A375 (cell line): ENCODE measurements around the genes YIPF4 and QPCT.

- RAMPAGE, long total RNA: no peak
These were observed at the start of gene YIPF4 for GRCh38 chr2:32277489-32278817. Gene YIPF4 (plus strand): TSS chr2:32277904.

- RAMPAGE, long total RNA: no peak
These were observed 128.2 kb upstream of the TTC27 start for GRCh38 chr2:32499702-32500036.

- RAMPAGE, long total RNA: no peak
These were observed 8.8 kb upstream of the LTBP1 start for GRCh38 chr2:32937947-32938375.

- RAMPAGE, long total RNA: no peak
These were observed 131.0 kb downstream of the LTBP1 start for GRCh38 chr2:33077685-33078310.

- RAMPAGE, long total RNA: no peak
These were observed 1.0 kb downstream of the RASGRP3 start for GRCh38 chr2:33477283-33478095.

DNA sequence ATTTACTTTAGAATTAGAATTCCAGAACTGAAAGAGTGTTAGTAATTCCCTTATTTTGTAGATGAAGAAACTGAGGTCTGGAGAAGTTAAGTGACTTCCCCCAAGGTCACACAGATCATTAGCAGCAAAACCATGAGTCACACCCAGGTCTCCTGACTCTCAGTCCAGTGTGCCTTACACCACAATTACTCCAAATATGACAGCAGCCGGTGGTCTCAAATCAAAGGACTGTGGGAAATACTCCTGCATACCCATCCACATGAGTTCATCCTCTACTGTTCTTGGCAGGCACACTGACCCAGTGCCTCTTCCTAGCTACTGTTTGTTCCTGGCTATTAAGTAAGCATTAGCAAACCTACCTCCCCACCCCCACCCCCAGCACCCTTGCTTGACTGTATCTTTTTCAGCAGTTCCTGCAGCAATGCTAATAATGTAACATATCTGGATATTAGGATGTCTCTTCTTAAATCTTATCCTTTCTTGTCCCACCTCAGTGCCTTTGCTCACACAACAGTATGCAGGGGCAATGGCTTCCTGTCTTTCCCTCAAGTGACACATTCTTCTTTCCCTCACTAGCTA, 46.3 kb downstream of the FAM98A start:
- RAMPAGE, long total RNA: no peak

DNA sequence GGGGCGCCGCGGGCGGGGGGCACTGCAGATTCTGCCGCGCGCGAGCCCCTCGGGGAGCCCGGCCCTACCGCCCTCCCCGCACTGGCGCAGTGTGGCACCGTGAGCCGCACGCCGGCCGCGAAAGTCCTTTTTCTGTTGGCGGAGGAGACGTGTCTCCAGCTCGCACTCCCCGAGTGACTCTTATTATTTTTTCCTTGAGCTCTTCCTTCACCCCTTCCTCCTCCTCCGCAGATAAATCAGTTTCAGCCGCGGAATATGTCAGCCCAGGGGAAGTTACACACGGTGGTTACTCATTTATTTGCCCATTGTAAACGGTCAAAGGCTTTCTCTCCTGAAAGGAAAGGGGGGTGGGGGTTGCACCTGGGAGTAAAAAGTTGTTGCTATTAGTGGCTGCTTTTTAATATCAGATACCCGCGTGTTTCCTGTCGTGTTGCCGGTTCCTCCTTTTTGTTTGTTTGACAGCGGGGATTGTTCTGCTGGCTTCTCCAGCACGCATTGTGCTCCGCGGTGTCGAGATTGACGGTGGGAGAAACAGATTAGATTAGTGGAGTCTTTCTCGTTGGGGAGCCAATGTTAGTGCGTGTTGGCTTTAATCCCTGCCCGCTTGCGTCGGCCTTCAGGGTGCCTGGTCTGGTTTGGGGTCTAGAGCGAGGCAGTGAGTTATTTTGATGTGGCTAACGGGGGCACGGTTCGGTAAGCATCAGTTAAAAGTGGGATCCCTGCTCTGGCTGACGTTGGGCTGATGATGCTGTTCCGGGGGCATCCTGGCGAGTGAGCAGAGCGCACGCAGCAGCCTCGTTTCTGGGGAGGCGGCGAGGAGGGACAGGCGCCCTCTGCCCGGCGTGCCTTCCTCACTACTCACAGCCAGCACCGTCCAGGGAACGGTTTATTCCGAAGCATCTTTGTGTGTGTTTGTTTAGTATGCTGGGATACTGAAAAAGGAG, 1.6 kb downstream of the CRIM1 start:
- RAMPAGE, long total RNA: no peak

GRCh38 chr2:36402908-36404054, 47.7 kb downstream of the CRIM1 start:
- RAMPAGE, long total RNA: no peak

DNA sequence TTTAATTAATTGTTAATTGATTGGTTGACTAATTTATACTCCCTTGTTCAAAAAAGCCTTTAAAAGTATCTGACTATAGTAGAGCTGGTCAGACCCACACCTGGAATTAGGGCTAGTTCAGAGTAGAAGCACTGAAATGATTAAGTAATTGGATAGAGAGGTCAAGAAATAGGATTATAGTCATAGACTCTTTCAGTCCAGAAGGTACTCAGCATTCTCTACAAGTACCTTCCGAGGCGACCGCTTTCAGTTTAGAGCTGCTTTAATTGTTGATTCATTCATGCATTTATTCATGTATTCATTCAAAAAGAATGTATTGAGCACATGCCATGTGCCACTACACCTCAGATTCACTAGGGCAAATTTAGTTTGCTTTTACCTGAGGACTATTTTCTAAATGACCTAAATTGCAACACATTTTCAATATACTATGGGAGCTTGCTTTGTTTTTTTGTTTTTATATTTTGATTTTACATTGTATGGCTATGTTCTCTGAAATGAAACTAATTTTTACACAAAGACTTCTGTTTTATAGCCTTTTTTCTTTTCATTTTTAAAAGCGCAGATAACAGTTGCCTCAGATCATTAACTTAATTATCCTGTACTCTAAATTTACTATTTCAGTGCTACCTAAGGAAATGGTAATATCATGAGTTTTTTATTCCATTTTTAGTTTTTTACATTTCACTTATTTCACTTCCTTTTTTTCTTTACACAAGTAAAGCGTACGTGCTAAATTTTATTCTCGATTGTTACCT, 48.8 kb downstream of the CRIM1 start:
- RAMPAGE, long total RNA: no peak

DNA sequence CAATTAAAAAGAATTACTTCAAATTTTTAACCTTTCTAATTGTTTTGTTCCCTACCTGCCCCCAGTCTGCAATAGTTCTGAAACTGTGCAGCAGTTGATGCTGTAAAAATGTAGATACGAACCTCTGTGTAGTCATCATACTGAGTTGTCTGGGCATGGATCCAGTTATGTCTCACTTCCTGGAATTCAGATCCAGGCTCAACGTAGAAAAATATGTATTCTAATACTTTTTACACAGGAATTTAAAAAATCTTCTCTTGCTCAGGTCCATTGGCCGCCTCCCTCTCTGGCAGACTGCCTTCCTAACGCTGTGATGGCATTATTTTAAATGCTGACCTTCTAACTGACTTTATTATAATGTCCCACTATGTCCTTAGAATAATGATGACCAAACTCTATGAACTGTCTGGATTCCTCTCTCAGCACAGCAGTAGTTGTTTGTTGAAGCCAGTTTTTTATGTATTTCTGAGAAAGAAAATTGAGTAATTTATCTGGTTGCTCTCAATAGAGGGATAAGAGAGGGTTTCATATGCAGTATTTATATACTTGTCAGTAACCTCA, 119.6 kb downstream of the FEZ2 start:
- RAMPAGE, long total RNA: no peak

GRCh38 chr2:36564921-36565712, 32.9 kb downstream of the FEZ2 start:
- RAMPAGE, long total RNA: no peak

GRCh38 chr2:36590735-36591242, 7.2 kb downstream of the FEZ2 start:
- RAMPAGE, long total RNA: no peak

DNA sequence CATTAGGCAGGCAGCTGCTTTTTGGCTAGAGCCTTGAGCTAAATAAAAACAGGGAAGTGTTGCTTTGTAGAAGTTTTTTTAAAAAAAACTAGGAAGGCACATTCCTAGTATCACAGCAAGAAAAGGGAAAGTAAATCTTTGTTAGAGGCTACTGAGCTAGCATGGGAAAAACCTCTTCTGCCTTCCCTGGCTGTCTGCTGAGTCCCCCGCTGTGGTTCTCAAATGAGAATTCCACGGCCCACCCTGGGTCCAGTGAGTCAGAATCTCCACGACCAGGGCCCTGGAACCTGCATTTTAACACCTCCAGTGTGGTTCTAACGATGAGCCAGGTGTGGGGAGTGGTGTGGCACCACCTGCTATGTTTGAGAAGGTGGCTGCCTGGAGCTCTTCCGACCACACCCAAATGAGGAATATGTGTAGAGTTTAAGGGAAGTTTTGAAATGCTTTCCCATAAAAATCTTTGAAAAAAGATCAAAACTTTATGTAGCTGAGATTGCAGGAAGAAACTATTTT, 66.5 kb downstream of the VIT start:
- RAMPAGE, long total RNA: no peak

DNA sequence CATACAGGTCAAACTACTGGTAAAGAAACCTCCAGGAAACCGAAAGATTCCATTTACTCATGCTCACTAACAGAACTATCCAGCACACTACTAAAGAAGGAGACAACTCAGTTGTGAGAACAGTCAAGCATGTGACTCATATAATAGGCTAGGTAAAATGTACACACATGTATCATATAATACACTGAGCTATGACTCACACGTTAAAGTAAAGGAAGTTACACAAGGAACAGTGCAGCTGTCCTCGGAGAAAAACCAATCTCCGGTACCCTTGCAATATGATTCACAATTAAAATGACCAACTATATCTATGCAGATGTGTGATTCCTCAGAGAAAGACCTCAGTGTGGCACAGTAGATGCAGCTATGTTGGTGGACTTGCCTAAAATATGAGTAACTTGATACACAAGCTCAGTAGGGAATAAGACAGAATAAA, 76.5 kb downstream of the STRN start:
- RAMPAGE, long total RNA: no peak

- RAMPAGE, long total RNA: no peak
These were observed 30.6 kb downstream of the EIF2AK2 start for GRCh38 chr2:37126231-37126488.

DNA sequence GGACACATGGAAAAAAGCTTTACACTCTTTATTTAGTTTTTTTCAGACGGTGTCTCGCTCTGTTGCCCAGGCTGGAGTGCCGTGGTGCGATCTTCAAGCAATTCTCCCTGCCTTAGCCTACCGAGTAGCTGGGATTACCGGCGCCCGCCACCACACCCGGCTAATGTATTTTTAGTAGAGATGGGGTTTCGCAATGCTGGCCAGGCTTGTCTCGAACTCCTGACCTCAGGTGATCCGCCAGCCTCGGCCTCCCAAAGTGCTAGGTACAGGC, 11.3 kb upstream of the EIF2AK2 start:
- RAMPAGE, long total RNA: no peak

- RAMPAGE, long total RNA: no peak
These were observed 8.6 kb downstream of the SULT6B1 start for GRCh38 chr2:37179857-37180333.

DNA sequence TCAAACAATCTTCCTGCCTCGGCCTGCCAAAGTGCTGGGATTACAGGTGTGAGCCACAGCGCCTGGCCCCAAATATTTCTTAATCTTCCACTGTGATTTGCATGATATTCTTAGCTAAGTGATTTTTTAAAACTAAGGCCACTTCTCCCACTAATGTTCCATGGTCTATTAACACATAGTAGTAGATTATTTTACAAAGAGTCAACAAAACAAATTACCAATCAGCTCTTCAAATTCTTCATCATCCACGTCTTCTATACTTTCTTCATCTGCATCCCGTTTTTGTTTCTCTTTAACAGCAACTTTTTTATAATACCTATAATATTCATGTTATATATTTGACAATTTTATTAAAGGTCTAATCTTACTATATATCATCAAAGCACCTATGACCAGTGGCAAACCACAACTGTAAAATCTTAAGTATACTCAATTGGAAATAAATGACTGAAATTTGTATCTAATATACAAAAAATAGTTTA, 17.4 kb downstream of the CEBPZOS start:
- RAMPAGE, long total RNA: no peak

DNA sequence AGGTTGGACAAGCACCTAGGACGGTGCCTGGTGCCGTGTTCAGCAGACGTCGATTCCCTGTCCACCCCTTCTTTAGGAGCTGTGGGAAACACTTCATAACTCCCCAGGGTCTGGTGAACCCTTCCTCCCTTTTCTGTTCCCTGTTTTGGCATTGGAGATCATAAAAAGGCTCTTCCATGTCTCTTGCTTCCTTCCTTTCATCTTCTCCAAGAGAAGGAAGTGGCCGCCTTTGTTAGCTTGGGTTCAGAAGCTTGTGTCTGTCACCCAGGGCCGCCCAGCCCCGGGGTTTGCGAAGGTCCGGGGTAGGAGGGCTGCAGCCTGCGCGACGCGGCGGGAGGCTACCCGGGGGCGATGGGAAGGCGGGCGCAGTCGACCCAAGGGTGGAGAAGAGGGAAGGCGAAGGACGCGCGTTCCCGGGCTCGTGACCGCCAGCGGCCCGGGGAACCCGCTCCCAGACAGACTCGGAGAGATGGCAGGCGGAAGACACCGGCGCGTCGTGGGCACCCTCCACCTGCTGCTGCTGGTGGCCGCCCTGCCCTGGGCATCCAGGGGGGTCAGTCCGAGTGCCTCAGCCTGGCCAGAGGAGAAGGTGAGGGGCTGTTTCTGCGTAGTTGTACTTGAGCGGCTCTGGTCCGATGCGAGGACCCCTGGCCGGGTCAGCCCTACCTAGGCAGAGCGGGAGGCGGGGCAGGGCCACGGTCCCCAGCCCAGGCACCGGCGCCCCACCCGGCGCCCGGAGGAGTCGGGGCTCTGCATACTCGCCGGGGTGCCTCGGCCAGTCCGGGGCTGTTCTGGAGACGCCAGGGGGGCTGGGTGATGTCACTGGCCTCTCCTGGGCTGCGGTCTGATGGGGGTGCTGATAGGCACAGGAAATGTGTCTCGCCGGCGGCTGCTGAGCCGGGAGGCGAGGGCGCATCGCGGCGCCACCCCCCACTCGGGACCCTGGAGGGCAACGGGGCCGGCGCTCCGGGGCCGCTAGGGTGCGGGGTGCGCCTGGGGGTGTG, at the start of gene QPCT:
TSS of gene QPCT (plus strand) at position 368 of the 1,004 bp plus-strand sequence.
- RAMPAGE, long total RNA: start-site peak on the plus strand centred at position 452 of the sequence, 14 bp wide, 27 and 34 reads in 2 replicates

GRCh38 chr2:37506250-37506910, 161.9 kb downstream of the QPCT start:
- RAMPAGE, long total RNA: no peak